NALM6 (cell line): ENCODE measurements around the genes DLX6 and NPTX2.

DNA sequence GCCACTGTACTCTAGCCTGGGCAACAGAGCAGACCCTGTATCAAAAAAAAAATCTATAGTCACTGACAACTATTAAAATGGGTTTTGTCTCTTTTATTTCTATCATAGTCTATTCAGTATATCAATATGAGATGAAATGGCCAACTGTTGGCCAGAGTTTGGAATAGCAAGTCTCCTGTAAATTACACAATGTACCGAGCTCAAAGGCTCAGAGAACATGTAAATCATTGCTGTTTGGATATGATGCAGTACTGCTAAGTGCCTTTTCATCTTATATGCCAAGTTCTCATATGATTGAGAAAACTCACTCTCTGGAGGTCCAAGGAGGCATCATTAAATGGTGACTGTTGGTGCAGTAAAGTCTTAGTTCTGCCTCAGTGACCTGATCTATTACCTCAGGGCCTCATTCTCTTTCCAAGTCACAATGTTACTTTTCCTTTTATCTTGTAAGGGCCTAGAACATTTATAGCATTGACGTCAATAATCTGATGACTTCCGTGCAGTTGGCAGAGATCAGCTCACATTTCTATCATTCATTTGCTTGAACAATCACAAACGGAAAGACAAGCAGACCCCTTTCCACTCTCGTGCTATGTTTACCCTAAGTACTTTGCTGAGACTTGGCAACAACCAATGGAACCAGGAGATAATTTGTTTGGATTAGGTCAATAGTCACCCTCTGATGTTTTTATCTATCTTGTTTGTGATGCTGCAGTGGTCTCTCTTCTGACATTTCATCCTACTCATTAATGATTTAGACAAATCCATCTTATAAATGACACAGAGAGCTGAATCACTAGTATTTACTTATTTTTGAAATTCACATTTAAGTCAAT, 32.6 kb upstream of the PDK4 start:
- PRO-cap, result no peak

- PRO-cap, result no peak
Measured at GRCh38 chr7:95683917-95684537, 87.7 kb upstream of the PDK4 start.

GRCh38 chr7:95772926-95773847, 833 bp downstream of the DYNC1I1 start:
- PRO-cap, result no peak

DNA sequence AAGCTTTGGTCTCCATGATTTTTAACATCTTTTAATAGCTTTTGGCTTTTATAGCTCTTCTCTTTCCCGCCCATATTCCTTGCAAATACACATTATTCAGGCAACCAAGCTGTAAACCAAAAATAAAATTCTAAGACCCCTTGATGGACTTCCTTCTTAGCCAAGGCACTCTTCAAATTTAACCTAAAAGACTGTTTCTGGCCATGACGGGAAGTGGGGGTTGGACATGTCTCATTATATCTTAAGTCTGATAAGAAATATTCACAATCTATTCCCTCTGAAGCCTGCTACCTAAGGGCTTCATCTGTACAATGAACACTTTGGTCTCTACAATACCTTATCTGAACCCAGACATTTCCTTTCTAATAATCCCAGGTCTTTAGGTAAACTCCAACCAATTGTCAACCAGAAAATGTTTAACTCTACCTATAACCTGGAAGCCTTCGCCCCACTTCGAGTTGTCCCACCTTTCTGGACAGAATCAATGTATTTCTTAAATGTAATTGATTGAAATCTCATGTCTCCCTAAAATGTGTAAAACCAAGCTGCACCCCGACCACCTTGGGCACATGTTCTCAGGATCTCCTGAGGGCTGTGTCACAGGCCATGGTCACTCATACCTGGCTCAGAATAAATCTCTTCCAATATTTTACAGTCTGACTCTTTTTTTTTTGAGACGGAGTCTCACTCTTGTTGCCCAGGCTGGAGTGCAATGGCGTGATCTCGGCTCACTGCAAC, 79.4 kb downstream of the SLC25A13 start:
- PRO-cap, result no peak

DNA sequence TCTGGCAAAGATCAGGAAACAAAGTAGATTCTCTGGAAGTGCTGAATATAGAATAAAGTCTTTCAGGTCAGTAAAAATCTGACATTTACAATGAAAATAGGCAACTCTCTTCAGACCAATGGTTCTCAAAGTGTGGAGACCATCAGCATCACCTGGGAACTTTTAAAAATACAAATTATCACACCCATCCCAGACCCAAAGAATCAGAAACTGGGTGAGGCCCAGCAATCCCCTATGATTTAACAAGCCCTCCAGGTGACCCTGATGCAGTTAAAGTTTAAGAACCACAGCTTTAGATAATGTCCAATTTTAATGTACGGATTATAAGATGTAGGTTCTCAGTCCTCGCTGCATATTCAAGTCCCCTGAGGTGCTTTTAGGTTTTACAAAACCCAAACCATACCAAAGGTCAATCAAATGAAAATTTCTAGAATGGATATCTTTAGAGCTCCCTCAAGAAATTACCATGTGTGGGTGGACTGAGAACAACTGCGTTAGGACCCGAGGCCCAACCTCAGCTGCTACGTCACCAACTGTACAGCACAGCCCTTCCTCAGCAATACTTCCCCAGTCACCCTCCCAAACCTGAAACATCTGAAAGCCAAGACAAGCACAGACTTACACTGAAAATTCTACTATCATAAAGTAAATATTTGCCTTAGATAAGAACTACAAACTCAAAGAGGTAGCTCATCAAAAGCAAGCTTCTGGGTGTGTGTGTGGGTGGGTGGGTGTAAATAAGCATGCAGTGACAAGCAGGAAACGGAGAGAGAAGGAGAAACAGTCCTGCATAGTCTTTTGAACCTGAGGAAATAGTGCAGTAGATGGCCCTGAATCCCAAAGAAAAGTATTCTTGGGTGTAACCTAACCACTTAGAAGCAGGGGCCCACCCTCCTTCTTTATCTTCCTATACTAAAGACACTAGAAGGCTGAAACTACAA, 19.0 kb downstream of the SLC25A13 start:
- PRO-cap, result no peak

DNA sequence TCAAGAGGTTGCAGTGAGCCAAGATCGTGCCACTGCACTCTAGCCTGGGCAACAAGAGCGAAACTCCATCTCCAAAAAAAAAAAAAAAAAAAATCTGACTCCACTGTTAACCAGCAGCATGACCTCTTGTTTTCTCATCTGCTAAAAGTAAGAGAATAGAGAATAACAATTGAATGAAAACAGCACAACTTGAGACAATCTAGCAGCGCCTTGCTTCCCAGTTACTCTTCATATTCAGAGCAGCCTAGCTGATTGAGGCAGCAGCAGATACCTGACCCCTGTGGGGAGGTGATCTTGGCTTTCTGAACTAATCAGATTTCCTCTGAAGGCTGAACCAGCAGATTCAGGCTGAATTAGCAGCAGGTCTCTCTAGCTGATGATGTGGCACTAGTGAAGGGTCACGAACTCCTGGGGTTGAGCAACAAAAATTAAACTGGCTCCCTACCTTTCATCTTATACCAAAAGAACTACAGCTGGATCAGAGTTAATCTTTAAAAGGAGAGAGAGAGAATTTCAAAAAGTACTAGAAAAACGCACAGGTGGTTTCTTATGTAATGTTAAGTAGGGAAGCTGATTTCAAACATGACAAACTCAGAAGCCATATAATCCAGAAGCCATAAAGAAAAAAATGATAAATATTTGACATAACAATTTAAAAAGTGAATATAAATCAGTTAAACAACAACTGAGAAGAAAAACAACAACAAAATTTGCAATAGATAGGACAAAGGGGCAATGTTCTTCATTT, 13.6 kb downstream of the SLC25A13 start:
- PRO-cap, result no peak

- PRO-cap, result no peak
Measured at GRCh38 chr7:96388592-96388994, 66.7 kb upstream of the SLC25A13 start.

DNA sequence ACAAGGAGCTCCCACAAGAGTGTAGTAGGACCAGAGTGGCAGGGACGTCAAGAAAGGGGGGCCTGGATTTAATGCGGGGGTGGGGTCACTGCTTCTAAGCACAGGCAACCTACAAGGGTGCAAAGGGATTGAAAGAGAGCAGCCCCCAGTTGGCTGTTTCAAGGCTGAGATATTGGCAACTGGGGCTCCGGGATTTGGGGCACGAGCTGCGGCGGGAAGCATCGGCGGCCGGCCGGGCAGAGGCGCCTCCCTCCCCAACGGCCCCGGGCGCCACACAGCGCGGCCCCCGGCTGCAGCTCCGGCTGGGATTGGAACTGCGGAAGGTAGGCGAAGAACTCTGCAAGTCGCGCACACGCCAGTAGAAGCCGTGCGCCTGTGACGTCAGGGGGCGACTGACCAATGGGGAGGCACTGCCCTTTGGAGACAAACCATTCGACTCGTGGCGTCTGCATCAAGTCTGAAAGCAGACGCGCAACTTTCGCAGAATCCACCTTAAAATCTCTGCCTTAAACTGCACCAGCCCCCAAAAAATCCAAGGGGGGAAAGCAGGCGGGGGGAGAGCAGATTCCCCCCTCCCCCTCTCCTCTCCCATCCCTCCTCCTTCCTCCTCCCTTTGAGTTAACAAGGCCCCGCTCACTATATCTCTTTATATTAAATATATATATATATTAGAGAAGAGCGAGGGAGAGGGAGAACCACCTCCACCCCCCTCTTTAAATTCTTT, at the start of gene DLX6:
Gene DLX6, plus strand, starts transcription at position 431 of the 724 bp plus-strand sequence.
- PRO-cap, result no peak

- PRO-cap, result no peak
Measured at GRCh38 chr7:98369475-98369927, 31.4 kb downstream of the BAIAP2L1 start.

GRCh38 chr7:98371138-98371829, 29.6 kb downstream of the BAIAP2L1 start:
- PRO-cap, result no peak

GRCh38 chr7:98616829-98617762, at the start of gene NPTX2:
Gene NPTX2 (plus strand): TSS chr7:98617285.
- PRO-cap, result no peak

DNA sequence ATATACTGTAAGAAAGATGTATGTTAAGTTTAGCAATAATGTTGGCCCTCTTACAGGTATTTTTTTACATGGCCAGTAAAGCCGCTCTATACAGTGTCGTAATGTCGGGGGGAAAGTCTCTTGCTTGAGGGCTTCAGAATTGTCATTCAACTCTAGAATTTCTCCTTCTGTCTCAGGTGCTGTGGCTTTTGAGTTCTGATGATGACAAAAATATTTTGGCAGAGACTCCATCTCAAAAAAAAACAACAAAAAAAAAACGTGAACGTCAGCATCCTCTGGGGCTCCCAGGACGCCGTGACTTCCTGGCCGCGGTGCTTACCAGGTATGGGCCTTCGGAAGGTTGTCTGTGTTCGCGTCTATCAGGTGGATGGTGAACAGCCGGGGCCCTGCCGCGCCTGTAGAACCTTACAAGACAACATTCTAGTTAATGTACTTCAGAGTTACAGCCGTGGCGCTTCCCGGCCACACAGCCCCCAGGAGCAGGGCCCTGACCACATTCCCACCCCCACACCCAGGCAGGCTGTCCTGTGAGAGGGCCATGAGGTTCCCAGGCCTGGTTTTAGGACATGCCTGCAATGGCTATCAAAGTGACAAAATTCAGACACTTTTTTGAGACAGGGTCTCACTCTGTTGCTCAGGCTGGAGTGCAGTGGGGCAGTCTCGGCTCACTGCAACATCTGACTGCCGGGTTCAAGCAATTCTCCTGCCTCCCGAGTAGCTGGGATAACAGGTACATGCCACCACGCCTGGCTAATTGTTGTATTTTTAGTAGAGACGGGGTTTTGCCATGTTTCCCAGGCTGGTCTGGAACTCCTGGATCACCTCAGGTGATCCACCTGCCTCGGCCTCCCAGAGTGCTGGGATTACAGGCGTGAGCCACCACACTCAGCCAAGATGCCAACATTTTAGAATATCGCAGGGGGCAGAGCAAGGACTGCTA, 110.9 kb downstream of the SMURF1 start:
- PRO-cap, result no peak

- PRO-cap, result no peak
Measured at GRCh38 chr7:99124279-99124558, 19.7 kb downstream of the SMURF1 start.

DNA sequence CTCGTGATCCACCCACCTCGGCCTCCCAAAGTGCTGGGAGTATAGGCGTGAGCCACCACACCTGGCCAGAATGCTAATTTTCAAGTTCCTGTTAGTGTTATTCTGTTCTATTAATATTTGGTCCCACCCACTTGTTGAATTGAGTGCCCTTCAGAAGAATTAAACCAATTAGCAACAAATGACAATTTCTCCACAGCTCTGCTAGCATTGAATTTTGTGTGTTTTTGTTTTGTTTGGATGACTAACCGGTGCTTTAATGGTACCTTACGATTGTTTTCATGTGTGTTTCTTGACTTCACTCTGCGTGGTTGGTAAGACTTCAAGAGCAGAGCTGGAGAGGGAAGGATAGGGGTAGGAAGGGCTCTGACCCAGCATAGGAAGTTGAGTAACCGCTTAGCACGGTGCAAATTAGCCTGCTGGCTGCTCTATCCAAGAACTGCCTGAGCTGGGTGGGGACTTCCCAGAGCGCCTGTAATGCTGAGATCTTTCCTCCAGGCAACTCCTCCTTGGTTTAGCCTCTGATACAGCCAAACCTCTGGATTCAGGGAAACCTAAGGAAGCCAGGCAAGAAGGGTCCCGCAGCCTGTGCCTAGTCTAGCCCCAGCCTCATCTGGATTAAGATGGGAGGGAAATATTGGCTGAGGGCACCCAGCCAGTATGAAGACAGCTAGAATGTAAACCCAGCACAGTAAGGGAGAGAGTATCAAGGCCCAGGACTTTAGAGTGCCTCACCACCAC, 4.6 kb downstream of the ARPC1B start:
- PRO-cap, result no peak

DNA sequence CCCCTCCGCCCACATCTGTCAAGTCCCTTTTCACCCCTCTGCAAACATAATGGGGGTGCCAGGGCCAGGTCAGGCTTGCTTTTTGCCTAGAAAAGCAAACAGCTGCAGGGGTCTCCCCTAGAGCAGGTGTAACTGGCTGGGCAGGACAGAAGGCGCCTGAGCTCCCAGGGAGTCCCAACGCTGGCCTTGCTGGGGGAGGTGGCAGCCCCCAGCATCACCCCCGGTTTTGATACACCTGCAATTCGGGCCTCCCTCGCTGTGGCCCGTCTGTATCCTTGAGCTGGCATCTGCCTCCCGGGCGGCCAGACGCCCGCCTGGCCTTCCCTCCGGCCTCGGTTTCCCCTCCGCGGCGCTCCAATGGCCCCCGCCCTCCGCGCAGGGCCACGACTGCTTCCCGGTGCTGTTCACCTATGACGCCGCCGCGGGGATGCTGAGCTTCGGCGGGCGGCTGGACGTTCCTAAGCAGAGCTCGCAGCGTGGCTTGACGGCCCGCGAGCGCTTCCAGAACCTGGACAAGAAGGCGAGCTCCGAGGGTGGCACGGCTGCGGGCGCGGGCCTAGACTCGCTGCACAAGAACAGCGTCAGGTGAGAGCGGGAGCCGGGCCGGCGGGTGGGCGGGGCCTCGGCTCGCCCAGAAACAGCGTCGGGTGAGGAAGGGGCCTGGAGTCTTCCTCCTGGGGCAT, 16.0 kb downstream of the PDAP1 start:
- PRO-cap, result no peak

- PRO-cap, result no peak
Measured at GRCh38 chr7:99394166-99394815, 14.1 kb downstream of the PDAP1 start.

- PRO-cap, result no peak
Measured at GRCh38 chr7:99396891-99397765, 11.3 kb downstream of the PDAP1 start.

- PRO-cap, result no peak
Measured at GRCh38 chr7:99398837-99399743, 9.3 kb downstream of the PDAP1 start.

GRCh38 chr7:99407693-99408378, 561 bp downstream of the PDAP1 start:
- PRO-cap, result bidirectional peak, plus-strand start at chr7:99407996, minus-strand start at chr7:99407942

DNA sequence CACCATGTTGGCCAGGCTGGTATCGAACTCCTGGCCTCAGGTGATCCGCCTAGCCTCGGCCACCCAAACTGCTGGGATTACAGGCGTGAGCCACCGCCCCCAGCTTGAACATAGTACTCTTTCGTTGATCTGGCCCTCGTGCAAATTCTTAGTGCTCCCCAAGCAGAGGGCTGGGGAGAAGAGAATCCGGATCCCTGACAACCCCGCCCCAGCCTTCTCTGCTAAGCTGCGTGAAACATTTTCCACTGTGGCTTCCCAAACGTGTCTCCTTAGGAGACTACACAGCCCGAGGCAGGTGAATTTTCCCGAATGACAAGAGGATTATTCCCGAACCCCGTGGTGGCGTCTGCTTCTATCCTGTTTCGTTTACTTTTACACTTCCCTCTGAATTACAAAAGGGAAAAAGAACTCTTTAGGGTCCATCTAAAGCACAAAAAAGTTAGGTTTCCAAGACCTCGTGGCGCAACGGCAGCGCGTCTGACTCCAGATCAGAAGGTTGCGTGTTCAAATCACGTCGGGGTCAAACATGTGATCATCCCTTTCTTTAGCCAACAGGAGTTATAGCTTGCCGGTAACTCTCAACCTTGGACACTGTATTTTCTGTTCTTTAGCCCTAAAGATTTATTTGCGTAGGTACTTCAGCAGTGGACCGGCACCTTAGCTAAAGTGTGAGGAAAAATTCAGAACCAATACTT, 3.3 kb upstream of the ZNF789 start:
- PRO-cap, result no peak